GM23338 (cell line): ENCODE results near the gene STEAP1.

GRCh38 chr7:80795432-80795782, 123.4 kb downstream of the SEMA3C start:
- PRO-cap, result no peak
- RAMPAGE, long total RNA, result no peak

GRCh38 chr7:84149969-84151106, 44.3 kb downstream of the SEMA3A start:
- PRO-cap, result unidirectional peak, plus-strand start at chr7:84150230; bidirectional peak, plus-strand start at chr7:84150422, minus-strand start at chr7:84150463; unidirectional peak, minus-strand start at chr7:84150614
- RAMPAGE, long total RNA, result no peak

DNA sequence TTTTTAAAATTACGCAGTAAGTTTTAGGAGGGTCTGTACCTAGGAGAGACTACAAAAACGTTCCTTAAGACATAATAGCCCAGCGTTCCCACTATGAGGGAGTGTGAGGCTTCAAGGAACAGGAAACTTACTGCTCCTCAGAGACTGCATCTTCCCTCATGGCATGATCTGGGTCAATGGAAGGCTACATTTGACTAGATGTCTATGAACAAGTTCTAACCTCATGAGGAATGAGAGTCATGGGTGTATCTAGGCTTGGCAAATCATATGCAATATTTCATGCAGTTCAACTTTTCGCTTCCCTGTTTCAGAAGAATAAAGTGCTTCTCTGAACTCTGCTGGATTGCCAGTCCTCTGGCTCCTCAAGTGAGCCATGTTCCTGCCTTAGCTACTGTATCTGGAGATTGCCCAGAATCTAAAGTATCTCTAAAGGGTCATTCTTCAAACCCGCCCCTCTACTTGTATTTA, 54.2 kb upstream of the SEMA3A start:
- PRO-cap, result no peak
- RAMPAGE, long total RNA, result no peak

GRCh38 chr7:86846607-86847131, 203.0 kb downstream of the GRM3 start:
- PRO-cap, result no peak
- RAMPAGE, long total RNA, result no peak

DNA sequence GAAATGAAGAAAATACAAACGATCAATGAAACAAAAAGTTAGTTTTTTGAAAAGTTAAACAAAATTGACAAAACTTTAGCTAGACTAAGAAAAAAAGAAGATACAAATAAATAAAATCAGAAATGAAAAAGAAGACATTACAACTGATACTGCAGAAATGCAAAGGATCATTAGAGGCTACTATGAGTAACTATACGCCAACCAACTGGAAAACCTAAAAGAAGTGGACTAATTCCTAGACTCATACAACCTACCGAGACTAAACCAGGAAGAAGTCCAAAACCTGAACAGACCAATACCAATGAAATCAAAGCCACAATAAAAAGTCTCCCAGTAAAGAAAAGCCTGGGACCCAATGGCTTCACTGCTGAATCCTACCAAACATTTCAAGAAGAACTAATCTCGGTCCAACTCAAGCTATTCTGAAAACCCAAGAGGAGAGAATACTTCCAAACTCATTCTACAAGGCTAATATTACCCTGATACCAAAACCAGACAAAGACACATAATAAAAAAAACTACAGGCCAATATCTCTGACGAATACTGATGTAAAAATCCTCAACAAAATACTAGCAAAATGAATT, 20.4 kb downstream of the ELAPOR2 start:
- PRO-cap, result unidirectional peak, plus-strand start at position 389 of the sequence
- RAMPAGE, long total RNA, result no peak

DNA sequence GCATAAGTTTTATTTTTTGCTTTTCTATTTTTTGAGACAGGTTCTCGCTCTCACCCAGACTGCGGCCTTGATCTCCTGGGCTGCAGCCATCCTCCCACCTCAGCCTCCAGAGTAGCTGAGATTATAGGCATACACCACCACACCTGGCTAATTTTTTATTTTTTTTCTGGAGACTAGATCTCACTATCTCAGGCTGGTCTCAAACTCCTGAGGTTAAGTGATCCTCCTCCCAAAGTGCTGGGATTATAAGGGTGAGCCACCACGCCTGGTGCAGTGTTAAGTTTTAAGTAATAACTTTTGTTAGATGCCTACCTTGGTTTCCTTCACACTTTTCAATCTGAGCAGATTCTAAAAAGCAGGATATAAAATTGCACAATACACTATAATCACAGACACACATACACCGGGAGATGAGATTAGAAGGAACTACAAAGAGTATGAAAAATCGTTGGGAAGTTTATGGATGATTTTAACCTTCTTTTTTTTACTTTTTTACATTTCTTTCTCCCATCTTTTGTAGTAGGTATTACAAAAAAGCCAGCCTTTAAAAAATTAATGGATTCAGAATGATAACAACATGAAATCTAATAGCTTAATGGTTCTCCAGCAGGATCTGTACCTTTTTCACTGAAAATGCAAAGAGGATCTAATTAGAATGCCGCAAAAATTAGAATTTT, 10.0 kb downstream of the DMTF1 start:
- PRO-cap, result no peak
- RAMPAGE, long total RNA, result no peak

DNA sequence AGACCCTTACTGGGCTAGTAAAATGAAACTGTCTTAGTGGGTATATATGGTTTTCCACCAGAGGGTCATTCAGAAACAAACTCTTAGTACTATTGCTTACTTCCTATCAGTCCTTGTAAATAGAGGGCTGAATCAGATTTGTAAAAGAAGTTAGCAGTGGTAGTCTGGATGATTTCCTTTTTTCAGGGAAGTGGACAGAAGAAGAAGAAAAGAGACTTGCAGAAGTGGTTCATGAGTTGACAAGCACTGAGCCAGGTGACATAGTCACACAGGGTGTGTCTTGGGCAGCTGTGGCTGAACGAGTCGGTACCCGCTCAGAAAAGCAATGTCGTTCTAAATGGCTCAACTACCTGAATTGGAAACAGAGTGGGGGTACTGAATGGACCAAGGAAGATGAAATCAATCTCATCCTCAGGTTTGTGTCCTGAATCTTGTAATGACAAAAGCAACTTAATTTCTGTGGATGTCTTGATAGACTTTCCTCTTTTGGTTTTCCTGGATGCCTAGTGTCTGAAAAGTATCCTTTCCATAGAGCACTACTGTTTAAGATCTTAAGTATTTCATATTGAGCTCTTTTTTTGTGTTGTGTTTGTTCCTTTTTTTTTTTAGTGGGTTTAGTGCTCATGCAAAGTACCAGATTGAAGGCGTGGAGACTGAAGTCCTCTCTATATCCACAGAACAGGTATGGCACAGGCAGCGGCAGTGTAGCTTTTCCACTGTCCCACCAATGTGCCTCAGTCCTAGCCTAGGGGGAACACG, 32.1 kb downstream of the DMTF1 start:
- PRO-cap, result no peak
- RAMPAGE, long total RNA, result no peak

DNA sequence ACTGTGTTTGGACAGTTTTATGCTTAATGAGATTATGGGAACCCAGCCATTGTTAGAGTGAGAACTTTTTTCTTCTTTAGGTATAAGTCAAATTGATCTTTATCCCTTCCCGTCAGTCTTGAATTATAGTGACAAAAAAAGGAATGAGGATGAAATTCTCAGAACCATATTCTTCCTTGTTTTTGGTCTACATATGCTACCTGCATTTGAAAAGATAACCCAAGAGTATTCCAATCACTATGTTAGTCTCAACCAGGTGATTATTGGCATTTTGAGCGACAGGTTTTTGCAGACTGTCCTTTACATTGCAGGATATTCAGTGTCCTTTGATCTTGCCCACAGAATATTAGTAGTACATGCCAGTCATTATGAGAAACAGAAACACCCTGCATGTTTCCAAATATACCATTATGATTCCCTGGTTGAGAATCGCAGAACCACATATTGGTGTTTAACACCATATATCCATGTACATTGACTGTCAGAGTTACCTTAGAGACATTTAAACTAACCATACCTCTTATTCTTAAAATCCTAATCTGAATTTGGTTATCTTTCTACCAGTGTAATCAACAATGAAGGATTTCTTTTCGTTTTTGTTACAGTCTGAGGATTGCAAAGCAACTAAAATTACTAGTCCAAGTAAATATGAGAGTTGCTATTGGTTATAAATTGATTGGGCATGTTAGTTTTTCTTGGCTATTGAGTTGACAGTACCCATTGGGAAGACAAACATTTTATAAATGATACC, 30.6 kb downstream of the TMEM243 start:
- PRO-cap, result no peak
- RAMPAGE, long total RNA, result no peak

- PRO-cap, result no peak
- RAMPAGE, long total RNA, result no peak
These were observed 2.7 kb downstream of the TMEM243 start for GRCh38 chr7:87216485-87217661.

DNA sequence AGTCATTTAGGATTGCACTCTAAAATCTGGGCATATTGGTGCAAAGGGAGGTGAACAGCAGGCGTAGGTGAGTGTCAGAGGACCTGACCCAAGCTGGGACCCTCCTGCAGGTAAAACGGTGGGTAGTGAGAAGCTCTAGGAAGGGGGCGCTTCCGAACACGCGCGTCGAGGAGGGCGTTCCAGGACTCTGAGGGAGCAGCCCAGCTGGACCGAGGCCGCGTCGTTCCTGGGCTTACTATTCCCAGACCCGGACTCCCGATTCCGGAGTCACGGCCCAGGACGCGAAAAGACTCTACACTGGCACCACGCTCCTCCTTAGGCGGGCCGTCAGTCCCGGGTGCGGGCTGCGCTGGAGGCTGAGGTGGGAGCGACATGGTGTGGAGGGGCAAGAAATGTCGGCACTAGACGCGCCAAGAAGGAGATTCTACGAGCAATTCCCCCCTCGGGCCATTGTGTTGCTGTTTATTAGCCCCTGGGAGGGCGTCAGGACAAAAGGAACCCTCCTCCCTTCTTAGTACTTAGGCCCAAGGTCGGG, 635 bp upstream of the RUNDC3B start:
- PRO-cap, result no peak
- RAMPAGE, long total RNA, result no peak

GRCh38 chr7:87712488-87713070, 84.4 kb downstream of the RUNDC3B start:
- PRO-cap, result no peak
- RAMPAGE, long total RNA, result no peak

- PRO-cap, result bidirectional peak, plus-strand start at chr7:87876840, minus-strand start at chr7:87876285
- RAMPAGE, long total RNA, result no peak
These were observed 375 bp downstream of the DBF4 start for GRCh38 chr7:87876815-87876920.

DNA sequence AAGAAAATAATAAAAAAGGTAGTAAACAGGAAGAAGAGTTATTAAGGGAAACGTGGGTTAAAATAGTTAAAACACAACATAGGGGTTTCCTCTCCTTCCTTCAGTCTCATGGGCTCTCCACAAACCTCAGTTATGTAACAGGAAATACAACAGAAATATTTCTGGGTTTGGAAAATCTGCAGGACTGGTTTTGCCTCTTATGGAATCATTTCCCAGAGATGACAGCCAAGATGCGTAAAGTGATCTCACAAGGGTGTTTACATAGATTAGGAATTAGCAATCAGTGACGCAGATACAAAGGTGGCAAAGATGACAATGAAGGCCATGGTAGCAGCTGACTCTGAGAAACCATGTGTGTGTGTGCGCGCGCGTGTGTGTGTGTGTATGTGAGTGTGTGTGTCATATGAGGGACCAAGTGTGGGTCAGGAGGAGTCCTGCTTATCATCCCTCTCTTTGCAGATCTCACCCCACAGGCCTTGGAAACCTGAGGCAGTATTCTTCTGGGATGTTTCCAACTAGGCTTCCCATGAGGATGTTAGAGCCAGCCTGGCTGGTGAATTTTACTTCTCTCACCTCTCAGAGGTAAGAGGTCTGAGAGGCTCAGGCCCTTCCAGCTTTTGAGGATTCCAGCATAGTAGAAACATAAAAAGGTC, 14.8 kb downstream of the STEAP4 start:
- PRO-cap, result no peak
- RAMPAGE, long total RNA, result no peak

GRCh38 chr7:90154036-90155060, at the start of gene STEAP1:
STEAP1 (plus strand) TSS chr7:90154469.
- PRO-cap, result bidirectional peak, plus-strand start at chr7:90154469, minus-strand start at chr7:90154316; unidirectional peak, minus-strand start at chr7:90154708
- RAMPAGE, long total RNA, result no peak

DNA sequence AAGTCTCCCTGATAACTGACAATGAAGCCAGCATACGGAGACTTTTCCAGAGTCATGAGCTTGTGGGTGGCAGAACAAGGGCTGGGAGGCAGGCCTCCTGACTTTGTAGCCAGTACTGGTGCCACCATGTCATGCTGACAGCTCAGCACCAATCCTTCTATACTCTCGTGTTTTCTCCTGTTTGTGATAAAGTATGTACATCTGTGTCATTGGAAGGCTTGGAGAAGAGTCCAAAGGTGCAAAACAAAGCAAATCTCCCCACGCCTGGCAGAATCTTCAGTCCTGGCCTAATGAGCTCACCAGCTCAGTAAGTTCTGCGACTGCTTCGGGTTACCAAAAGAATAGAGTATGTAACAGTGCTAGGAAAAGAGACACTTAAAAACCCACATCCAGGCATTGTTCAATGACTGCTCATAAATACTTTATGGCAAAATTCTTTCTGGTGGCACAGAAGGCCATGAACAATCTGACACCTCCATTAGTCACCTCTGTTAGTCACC, 24.4 kb downstream of the STEAP1 start:
- PRO-cap, result no peak
- RAMPAGE, long total RNA, result no peak

- PRO-cap, result no peak
- RAMPAGE, long total RNA, result no peak
These were observed 4.8 kb downstream of the STEAP2 start for GRCh38 chr7:90216258-90216881.

DNA sequence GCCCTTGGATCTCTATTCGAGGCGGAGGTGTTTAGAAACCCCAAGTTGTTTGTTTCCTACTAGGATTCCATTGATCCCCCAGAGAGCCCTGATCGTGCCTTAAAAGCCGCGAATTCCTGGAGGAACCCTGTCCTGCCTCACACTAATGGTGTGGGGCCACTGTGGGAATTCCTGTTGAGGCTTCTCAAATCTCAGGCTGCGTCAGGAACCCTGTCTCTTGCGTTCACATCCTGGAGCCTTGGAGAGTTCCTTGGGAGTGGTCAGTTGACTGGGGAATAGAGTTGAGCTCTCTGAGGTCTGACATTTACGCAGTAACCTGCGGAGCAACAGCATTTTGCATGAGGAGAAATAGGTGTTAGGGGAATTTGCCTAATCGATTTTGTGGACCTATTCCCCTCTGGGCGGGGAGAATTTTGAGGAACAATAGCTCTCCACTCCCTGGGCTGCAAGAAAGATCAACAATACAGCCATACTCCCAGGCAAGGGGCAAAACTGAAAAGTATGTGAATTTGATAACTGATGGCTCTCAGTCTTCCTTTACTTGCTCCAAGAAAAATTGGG, 1.3 kb downstream of the CFAP69 start:
- PRO-cap, result bidirectional peak, plus-strand start at position 256 of the sequence, minus-strand start at position 277 of the sequence
- RAMPAGE, long total RNA, result no peak

GRCh38 chr7:90268942-90269432, 24.0 kb downstream of the CFAP69 start:
- PRO-cap, result no peak
- RAMPAGE, long total RNA, result no peak

DNA sequence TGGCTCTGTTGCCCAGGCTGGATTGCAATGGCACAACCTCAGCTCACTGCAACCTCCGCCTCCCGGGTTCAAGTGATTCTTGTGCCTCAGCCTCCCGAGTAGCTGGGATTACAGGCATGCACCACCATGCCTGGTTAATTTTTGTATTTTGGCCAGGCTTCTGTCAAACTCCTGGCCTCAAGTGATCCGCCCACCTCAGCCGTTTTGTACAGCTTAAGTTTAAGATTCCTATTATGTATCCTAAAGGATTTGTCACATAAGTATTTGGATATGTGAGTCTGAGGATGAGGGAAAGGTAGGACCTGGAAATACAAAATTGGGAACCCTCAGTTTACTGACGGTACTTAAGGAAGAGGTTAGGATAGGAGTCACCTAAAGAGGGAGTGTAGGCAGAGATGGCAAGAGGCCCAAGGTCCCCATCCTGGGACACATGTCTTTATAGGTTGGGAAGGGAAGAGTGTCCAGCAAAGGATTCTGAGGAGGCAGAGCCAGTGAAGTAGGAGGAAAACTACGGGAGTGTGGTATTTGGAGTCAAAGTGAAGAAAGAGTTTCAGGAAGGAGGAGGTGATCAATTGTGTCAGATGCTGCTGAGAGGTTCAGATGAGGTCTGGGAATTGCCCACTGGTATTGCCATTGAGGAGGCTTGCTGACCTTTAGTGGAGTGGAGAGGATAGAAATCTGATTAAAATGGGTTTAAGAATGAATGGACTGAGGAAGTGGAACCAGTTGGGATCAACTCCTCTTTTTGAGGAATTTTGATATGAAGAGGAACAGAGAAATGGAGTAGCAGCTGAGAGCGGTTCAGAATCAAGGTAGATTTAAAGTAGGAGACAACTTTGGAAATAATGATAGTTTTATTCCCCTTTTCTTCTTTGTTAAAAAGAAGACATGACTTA, 100.5 kb downstream of the CDK14 start:
- PRO-cap, result no peak
- RAMPAGE, long total RNA, result no peak

DNA sequence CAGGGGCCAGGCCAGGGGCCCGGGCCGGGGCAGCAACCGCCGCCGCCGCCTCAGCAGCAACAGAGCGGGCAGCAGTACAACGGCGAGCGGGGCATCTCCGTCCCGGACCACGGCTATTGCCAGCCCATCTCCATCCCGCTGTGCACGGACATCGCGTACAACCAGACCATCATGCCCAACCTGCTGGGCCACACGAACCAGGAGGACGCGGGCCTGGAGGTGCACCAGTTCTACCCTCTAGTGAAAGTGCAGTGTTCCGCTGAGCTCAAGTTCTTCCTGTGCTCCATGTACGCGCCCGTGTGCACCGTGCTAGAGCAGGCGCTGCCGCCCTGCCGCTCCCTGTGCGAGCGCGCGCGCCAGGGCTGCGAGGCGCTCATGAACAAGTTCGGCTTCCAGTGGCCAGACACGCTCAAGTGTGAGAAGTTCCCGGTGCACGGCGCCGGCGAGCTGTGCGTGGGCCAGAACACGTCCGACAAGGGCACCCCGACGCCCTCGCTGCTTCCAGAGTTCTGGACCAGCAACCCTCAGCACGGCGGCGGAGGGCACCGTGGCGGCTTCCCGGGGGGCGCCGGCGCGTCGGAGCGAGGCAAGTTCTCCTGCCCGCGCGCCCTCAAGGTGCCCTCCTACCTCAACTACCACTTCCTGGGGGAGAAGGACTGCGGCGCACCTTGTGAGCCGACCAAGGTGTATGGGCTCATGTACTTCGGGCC, 1.0 kb downstream of the FZD1 start:
- PRO-cap, result no peak
- RAMPAGE, long total RNA, result no peak